Sciatic nerve (tissue), 1 donor: ENCODE results near the gene REXO4.

DNA sequence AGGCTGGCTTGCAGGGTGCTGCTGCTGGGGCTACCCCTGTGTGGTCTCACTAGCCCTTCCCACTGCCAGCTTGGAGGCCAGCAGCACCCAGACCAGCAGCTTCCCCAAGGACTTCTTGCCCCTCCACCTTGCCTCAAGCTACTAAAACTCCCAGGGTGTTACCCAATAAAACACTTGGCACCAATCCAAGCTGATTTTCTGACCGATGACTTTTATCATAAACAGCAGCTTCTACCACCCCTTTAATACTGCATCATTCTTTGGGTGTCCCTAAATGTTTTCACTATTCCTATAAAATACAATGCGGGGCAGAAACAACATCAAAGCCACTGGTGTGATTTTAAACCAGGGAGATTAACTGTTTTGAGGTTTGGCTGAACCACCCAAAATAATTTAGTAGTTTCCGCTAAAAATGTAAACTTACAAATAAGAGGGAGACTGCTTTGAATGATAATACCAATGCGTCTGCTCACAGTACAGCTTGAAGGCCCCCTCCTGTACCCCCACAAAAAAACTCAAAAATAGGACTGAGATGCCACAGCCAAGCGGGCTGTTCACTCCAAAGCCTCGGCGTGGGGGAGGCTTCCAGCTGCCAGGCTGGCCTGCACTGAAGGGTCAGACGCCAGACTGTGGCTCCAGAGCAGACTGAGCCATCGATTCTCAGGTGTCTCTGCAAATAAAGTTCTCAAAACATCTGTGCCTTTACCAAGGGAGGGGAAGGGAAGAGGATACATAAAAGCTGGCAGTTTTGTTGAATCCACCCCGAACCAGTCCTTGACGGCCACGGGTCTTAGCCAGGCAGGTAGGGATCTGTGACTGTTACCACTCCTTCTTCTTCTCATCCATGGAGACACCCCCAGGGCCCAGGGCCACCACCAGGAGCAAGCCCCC lies 6.6 kb downstream of the SURF2 start:
- PRO-cap, result no peak

- PRO-cap, result bidirectional peak, plus-strand start at chr9:133418293, minus-strand start at chr9:133418042
These were observed at the start of gene REXO4 for GRCh38 chr9:133417303-133418632. Gene REXO4 (minus strand): TSS chr9:133418010.

DNA sequence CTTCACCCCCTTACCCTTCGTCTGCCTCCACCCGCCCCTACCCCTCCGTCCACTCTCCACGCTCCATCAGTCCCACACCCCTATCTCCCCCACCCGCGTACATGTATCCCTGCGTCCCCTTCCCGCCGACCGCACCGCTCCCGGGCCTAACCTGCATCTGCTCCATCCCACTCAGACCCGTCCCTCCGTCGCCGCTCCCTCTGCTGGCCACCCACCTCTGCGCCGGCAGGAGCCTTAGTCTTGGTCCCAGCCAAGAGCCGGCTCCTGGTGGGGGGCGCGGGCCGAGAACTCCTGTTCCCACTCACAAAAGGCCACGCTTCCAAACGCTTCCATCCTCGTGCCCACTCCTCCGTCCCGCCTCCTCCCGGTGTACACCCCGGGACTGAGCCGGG lies 7.4 kb downstream of the ADAMTS13 start:
- PRO-cap, result no peak

- PRO-cap, result no peak
These were observed 10.3 kb downstream of the MYMK start for GRCh38 chr9:133514425-133514891.

- PRO-cap, result no peak
These were observed 21.9 kb downstream of the DBH start for GRCh38 chr9:133658046-133658561.

- PRO-cap, result no peak
These were observed 37.1 kb downstream of the SARDH start for GRCh38 chr9:133700617-133701985.

DNA sequence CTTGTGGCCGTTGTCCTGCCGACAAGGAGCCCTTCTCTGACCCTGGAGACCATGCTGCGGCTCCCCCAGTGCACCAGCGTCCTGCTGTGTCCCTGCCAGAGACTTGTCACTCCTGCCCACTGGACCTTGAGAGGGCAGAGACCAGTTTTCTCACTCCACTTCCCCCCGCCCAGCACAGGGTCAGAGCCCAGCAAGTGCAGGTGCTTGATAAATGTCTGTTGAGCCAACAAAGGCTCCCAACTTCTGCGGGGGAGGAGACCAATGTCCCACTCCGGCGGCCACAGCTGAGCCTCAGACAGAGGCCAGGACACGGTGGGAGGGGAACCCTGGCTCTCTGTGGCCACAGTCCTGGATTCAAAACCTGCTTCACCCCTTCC lies 24.8 kb downstream of the SARDH start:
- PRO-cap, result no peak

GRCh38 chr9:133742737-133743297 lies 4.7 kb upstream of the SARDH start:
- PRO-cap, result no peak

DNA sequence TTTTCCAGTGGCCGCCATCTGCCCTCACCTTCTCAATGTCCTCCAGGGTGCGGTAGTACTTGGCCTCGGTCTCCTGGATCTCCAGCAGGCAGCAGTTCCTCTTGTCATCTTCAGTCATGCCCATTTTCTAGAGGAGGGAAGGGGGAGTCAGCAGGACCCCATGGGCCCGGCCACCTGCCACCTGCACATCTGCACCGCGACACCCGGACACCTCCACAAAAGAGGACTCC lies 70.8 kb upstream of the SARDH start:
- PRO-cap, result no peak

- PRO-cap, result no peak
These were observed 114.8 kb downstream of the VAV2 start for GRCh38 chr9:133877344-133877770.

DNA sequence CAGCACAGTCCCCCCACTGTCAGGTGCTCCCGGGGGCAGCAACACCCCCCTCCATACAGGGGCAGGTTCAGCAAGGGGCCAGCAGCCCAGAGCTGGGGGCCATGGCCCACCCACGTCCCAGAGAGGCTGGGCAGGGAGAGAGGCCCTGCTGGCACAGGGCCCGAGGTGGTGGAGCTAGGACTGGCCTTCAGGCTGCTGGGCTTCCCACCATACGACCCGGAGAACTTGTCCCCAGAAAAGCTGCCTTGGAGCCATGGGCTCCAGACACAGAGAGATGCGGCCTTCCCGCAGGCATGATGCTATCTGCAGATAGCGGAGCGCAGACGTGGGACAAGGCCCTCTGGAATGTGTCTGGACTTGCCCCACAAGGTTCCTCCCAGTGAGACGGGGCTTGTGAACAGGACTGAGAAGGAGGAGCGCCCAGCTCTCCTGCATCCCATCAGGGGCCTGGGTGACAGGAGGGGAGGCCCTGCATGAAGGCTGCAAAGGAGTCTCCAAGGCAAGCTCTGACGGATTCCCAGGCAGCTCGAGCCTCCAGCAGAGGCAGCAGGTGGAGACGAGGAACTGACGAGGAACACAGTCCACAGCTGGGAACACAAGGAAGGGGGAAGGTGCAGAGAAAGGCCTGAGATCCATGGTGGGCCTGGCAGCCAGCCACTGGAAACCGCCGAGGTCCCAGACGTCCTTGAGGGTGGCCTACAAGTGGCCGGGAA lies 111.0 kb downstream of the VAV2 start:
- PRO-cap, result no peak

- PRO-cap, result bidirectional peak, plus-strand start at chr9:133991666, minus-strand start at chr9:133991503
These were observed 828 bp downstream of the VAV2 start for GRCh38 chr9:133991417-133991575.

DNA sequence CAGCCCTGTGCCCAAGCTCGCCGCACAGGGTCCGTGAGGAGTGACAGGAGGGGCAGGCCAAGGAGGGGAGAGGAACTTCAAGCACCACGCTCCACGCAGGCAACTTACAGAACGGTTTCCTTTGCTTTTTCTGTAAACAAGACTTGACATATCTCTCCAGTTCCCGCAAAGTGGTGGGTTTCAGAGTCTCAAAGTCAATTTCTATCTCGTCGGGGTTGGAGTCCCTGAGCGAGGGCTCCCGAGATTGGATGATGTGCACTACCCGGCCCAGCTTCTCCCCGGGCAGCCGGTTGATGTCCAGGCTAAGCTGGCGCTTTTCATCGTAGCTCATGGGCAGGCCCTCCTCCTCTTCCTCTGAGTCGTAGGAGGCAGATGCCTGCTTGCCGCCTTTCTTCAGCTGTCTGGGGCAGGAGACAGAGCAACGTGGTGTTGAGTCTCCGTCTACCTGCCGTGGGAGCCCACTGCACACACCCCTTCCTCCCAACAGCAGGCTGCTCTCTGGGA lies 10.7 kb downstream of the BRD3OS start:
- PRO-cap, result no peak

GRCh38 chr9:134065389-134066051 lies 2.3 kb downstream of the BRD3 start:
- PRO-cap, result bidirectional peak, plus-strand start at chr9:134065852, minus-strand start at chr9:134065845

DNA sequence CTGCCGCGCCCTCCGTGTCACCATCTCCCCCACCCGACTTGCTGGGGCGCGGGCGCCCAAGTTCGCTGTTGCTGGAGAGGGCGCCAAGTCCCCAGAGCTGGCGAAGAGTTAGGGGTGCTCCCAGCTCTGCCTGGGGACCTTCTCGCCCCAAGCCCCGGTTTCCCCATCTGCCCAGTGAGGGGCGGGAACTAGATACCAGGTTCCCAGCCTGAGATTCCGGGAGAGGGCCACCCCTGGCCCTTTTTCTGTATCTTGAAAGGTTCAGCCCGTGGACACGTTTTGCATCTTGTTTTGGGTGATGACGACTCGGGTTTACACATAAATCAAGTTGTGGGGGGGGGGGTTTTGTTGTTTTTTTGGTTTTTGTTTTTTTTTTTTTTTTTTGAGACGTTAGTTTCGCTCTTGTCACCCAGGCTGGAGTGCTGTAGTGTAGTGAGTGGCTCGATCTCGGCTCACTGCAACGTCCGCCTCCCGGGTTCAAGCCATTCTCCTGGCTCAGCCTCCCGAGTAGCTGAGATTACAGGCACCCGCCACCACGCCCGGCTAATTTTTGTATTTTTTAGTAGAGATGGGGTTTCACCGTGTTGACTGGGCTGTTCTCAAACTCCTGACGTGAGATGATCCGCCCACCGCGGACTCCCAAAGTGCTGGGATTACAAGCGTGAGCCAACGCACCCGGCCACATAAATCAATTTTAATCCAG lies 940 bp upstream of the BRD3 start:
- PRO-cap, result bidirectional peak, plus-strand start at position 36 of the sequence, minus-strand start outside the sequence; unidirectional peak, minus-strand start at position 169 of the sequence

DNA sequence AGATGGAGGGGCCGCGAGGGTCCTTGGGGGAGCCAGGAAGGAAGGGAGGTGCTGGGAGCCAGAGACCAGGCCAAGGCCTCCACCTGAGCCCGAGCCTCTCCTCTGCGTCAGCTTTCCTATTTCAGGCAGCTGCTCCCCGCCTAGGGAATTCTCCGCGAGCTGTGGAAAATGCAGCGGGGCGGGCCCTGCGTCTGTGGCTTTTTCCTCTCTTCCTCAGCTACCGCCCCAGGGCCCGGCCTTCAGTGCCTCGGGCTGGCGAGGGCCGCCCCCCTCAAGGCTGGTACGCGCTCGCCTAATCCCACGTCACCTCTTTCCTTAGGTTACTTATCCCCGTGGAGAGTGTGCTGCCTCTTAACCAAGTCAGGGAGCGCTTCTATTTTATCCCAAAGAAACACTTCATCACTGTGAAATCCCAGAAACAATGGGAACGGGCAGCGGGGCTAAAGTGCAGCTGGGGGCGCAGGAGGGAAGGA lies 6.5 kb upstream of the WDR5 start:
- PRO-cap, result no peak

DNA sequence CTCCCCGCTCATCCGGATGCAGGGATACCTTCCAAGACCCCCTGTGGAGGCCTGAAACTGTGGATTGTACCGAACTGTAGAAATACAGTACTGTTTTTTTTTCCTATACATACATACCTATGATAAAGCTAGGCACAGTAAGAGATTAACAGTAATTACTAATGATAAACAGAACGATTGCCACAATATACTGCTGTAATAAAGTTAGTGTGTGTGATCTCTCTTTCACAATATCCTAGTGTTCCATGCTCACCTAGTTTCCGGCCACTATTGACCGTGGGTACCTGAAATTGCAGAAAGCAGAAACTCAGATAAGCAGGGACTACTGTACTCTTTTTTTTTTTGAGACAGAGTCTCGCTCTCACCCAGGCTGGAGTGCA lies 33.2 kb downstream of the WDR5 start:
- PRO-cap, result no peak

DNA sequence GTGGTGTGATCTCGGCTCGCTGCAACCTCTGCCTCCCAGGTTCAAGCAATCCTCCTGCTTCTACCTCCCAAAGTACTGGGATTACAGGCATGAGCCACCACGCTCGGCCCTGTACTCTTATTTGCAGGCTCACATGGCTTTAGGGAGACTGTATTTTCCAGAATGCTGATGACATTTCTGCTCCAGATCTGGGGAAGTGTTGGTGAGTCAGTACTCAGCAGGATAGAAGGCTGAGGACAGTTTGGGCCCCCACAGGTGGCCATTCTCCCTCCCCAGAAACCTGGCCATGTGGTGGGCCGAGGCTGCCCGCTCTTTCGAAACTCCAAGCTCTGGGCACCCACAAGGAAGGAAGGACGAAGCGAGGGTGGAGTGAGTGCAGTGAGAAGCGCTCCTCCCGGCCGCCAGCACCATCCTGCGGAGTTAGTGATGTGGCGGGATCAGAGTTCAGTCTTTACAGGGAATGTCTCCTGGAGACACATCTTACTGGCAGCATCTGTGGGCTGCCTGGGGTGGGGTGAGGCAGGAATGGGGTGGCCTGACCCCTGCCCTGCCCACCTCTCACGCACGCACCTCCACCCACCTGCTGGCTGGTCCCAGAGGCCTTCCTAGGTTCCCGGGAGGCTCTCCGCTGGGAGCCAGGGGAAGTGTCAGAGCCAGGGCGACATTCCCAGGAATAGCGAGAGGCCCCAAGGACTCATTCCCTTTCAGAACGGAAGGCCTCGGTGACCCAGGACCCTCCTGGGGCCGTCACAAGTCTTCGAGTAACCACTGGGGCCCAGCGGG lies 33.8 kb downstream of the WDR5 start:
- PRO-cap, result no peak

- PRO-cap, result no peak
These were observed 61.8 kb upstream of the RXRA start for GRCh38 chr9:134264320-134264891.

DNA sequence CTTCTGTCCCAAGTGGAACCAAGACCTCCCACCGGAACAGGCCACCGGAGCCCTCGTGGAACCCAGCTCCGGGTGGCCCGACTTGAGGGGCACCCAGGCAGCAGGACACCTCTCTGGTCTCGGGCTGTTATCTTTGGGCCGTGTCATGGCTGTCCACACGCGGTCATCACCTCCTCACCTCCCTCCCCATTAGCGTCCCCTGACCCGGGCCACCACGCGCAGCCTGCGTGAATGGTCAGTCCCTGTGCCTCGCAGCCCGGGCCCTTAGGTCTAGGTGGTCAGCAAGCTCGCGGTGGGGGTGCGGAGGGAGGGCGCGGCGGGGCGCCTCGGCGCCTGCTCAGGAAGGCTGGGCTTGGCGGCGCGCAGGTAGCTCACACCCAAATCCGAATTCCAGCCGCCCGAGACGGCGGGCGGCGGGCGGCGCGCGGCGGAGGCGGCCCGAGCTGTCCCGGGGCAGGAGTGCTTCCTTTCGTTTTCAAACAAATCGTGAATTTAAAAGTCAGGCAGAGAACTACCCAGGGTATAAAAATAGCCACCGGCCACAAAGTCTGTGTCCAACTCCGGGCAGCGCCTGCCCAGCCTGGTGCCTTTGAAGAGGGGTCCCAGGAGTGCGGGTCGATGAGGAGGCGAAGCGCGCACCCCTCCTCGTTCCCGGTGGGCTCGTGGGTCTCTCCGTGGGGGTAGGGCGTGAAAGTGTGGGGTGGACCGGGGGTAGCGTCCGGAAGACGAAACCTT lies 1.0 kb upstream of the RXRA start:
- PRO-cap, result bidirectional peak, plus-strand start at position 401 of the sequence, minus-strand start at position 294 of the sequence